Measurements from ENCODE around the gene MUC12.

DNA sequence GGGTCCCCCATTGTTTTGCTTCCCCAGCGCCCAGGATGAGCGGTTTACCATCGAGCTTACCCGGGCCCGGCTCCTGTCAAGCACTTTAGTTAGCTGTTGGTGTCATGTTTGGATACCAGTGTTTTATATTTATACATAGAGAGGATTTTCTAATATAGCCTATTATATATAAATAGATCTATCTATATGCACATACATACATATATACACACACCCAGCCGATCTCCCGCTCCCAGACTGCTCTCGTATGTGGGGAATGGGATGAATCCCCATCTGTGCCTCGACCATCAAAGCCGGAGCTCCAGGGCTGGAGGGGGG is 8.2 kb downstream of the SAP25 start:
- PRO-cap, result no peak
- RAMPAGE, long total RNA, 4 experiments, result start-site peak on the plus strand in 1 of 4 experiments, centred at position 142 of the sequence, 14 reads per replicate

GRCh38 chr7:100571060-100571898 is 2.4 kb downstream of the SAP25 start:
- PRO-cap, result no peak
- RAMPAGE, long total RNA, 4 experiments, result no peak in any of the 4 experiments

- PRO-cap, result no peak
- RAMPAGE, long total RNA, 4 experiments, result no peak in any of the 4 experiments
Observed at GRCh38 chr7:100604986-100606075, 3.2 kb downstream of the PCOLCE start.

DNA sequence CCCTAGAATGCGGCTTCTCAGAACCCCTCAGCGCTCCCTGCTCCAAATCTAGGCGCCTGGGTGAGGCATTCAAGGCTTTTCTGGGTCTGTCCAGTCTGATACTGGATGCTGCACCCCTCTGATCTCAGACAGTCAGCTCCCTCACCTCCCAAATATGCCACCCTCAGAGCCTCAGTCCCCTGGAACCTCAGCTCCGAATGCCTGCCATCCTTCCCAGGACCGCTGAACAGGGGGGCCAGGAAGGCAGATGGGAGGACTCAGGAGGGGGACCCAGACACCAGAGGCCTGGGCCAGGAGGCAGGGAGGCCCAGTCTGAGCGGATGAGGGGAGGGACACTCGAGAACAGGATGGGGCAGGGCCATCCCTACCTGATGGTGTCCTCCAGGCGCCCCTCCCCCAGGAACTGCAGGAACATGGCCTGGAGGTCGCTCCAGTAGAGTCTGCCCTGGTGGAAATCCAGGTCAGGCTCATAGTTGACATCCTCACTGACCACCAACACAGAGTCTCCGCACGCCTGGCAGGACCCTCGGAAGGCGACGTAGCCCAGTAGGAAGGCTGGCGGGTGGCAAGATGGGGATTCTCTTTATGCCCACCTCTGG is 935 bp downstream of the TFR2 start:
- PRO-cap, result no peak
- RAMPAGE, long total RNA, 4 experiments, result no peak in any of the 4 experiments

GRCh38 chr7:100677681-100678066 is 4.1 kb downstream of the GNB2 start:
- PRO-cap, result no peak
- RAMPAGE, long total RNA, 4 experiments, result no peak in any of the 4 experiments

DNA sequence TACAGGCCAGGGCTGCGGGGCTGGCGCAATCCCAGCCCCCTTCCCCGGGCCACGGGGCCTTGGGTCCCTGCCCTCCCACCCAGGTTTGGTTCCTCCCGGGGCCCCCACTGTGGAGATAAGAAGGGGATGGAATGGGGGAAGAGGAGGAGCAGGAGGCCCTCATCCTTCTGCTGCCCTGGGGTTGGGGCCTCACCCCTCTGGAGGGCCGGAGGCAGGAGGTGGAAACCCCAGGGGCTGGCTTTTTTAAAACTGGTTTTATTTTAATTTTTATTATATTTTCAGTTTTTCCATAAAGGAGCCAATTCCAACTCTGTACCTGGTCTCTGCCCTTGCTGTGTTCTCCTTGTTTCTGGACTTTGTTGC is 5.3 kb downstream of the GNB2 start:
- PRO-cap, result no peak
- RAMPAGE, long total RNA, 4 experiments, result no peak in any of the 4 experiments

GRCh38 chr7:100823658-100824134 is 3.6 kb downstream of the EPHB4 start:
- PRO-cap, result no peak
- RAMPAGE, long total RNA, 4 experiments, result no peak in any of the 4 experiments

DNA sequence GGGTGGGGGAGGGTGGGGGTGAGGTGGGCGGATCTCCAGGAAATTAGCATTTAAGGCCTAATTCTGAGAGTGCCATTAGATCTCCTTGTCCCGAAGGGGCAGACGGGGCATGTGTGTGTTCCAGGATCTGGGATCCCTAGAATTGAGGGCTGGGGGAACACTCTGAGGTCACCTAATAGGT is 9.4 kb upstream of the EPHB4 start:
- PRO-cap, result bidirectional peak, plus-strand start at position 75 of the sequence, minus-strand start outside the sequence
- RAMPAGE, long total RNA, 4 experiments, result no peak in any of the 4 experiments

DNA sequence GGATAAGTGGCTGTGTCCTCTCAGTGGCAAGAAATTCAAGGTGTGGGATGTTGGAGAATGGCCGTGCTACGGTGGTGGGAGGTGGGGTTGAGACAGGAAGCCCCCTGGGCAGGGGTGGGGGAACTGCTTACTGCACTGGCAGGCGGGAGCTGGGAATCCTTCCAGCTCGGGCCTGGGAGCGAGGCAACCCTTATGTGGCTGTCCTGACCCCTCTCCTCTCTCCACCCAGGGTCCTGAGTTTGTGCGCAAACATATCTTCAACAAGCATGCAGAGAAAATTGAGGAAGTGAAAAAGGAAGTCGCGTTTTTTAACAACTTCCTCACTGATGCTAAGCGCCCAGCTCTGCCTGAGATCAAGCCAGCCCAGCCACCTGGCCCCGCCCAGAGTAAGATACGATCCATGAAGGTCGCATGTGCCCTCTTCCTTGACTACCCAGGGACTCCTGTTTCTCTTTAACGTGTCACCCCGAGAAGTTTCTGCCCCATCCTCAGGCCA is 2.0 kb downstream of the UFSP1 start:
- PRO-cap, result no peak
- RAMPAGE, long total RNA, 4 experiments, result no peak in any of the 4 experiments

- PRO-cap, result no peak
- RAMPAGE, long total RNA, 4 experiments, result no peak in any of the 4 experiments
Observed at GRCh38 chr7:100887970-100888941, 1.3 kb downstream of the UFSP1 start.

DNA sequence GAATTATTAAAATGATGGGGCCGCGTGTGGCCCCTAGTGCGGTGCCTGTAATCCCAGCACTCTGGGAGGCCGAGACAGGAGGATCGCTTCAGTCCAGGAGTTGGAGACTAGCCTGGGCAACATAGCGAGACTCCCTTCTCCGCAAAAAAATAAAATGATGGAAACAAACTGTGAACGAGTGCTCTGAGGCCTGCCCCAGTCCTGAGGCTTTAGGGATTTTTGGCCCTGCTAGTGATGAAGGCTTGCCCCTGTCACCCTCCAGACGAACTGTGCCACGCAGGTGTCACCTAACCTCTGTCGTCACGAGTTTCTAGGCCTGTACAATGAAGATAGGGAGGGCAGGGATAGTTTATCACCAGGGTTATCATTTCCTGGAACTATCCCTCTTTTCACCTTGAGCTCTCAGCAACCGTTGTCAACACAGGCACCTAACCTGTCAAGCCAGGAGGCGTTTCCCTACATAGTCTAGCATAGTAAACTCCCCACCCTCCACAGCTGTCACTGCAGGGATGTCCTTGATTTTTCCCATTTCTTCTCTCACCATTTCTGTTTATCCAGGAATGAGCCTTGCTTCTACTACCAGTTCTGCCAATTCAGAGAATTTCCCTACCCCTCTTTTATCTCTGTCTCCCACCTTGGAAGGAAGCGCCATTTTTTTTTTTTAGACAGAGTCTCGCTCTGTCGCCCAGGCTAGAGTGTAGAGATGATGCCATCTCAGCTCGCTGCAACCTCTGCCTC is 2.1 kb upstream of the ACHE start:
- PRO-cap, result bidirectional peak, plus-strand start at position 494 of the sequence, minus-strand start at position 271 of the sequence
- RAMPAGE, long total RNA, 4 experiments, result no peak in any of the 4 experiments

DNA sequence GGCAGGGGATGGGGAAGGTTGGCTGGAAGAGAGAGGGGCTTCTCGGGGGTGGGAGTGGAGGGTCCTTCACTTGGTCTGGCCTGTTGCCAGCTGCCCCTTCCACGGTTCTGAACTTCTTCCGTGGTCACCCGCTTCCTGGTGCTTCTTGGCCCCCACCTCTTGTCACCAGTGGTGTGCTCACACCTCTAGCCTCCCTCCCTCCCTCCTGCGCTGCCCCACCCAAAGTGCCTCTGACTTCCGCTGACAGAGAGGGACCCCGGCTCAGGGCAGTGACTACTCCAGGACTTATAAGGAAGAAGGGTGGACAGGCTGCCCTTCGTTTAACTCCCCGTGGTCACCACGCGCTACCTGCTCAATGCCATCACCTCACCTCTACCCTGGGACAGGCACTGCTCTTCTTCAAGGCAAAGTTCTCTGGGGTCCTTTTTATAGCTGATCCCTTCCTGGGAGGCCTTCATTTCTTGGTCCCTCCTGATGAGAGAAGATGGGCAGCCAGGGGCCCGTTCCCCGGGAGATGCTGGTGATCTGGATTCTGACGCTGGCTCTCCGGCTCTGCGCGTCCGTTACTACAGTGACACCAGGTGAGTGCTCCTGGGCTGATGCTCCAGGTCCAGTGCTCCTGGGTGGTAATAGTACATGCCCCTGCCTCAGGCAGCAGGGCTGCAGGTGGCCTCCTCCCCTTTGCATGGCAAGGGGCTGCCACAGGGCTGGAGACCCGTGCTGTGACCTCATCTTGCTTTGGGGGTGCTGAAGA is at the start of gene MUC12:
MUC12 (plus strand) TSS at position 457 of the 754 bp plus-strand sequence.
- PRO-cap, result no peak
- RAMPAGE, long total RNA, 4 experiments, result no peak in any of the 4 experiments

- PRO-cap, result no peak
- RAMPAGE, long total RNA, 4 experiments, result no peak in any of the 4 experiments
Observed at GRCh38 chr7:101090491-101090861, 5.2 kb downstream of the TRIM56 start.

- PRO-cap, result no peak
- RAMPAGE, long total RNA, 4 experiments, result no peak in any of the 4 experiments
Observed at GRCh38 chr7:101122489-101123197, 4.3 kb upstream of the SERPINE1 start.

DNA sequence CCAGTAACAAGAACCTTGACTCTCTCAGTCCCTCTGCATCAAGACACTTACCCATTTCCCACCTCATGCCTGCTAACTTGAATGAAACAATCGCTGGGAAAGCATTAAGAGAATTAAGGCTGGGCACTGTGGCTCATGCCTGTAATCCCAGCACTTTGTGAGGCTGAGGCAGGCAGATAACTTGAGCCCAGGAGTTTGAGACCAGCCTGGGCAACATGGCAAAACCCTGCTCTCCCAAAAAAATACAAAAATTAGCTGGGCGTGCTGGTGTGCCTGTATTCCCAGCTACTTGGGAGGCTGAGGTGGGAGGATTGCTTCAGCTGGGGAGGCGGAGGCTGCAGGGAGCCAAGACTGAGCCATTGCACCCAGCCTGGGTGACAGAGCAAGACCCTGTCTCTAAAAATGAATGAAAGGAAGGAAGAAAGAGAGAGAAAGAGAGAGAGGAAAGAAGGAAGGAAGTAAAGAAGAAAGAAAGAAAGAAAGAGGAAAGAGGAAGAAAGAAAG is 596 bp downstream of the SERPINE1 start:
- PRO-cap, result no peak
- RAMPAGE, long total RNA, 4 experiments, result start-site peak on the plus strand in 1 of 4 experiments, centred at positions 273 to 360 of the sequence, 15 to 17 reads per replicate

- PRO-cap, result bidirectional peak, plus-strand start at chr7:101163417, minus-strand start at chr7:101163289
- RAMPAGE, long total RNA, 4 experiments, result no peak in any of the 4 experiments
Observed at GRCh38 chr7:101162462-101163541, 2.6 kb downstream of the VGF start.

- PRO-cap, result unidirectional peak, plus-strand start at chr7:101200468; bidirectional peak, plus-strand start at chr7:101200652, minus-strand start at chr7:101200640
- RAMPAGE, long total RNA, 4 experiments, result no peak in any of the 4 experiments
Observed at GRCh38 chr7:101200380-101200785, 453 bp downstream of the MOGAT3 start.

DNA sequence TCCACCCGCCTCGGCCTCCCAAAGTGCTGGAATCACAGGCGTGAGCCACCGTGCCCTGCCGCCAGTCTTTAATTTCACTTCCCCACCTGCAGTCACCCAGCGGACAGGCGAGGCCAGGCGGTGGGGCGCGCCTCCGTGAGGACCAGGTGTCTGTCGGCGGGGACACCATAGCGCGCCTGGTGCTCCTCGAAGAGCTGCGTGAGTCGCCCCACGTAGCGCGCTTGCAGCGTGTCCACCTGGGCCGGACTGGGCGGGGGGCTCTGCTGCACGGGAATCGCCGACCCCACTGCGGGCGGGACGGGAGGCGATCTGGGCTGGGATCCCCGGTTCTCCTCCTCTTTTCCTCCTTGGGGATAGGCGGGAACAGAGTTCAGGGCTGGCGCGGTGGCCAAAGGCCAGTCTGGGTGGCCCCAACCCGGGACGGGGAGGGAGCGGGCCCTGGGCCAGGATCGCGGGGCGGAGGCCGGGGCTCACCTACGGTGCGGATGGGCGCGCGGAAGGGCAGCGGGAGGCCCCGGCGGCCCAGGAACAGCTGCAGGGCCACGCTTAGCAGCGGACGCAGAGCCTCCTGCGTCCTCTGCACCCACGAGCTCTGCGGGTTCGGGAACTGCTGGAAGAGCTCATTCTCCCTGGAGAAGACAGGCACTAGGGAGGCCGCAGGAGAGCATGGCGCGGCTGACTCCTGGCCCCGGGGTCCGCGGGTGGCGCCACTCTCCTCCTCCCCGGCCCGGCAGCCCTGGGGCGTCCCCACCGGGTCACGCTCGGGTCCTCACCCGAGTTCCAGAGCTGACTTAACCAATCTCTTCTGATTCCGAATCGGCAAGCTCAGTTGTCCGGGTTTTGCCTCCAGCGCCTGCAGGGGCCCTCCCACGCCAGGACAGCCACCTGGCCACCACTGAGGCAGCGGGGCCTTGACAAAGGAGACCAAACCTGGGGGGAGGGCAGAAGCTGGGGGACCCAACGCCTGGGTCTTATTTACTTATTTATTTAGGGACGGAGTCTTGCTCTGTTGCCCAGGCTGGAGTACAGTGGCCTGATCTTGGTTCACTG is 1.2 kb upstream of the MOGAT3 start:
- PRO-cap, result bidirectional peak, plus-strand start at position 102 of the sequence, minus-strand start at position 70 of the sequence; bidirectional peak, plus-strand start at position 473 of the sequence, minus-strand start at position 345 of the sequence; unidirectional peak, minus-strand start at position 594 of the sequence
- RAMPAGE, long total RNA, 4 experiments, result start-site peak on the plus strand in 1 of 4 experiments, centred at position 90 of the sequence, 5 reads per replicate; start-site peak on the minus strand in 1 of 4 experiments, centred at position 360 of the sequence, 6 reads per replicate

- PRO-cap, result no peak
- RAMPAGE, long total RNA, 4 experiments, result no peak in any of the 4 experiments
Observed at GRCh38 chr7:101286604-101287501, 34.8 kb downstream of the IFT22 start.

- PRO-cap, result no peak
- RAMPAGE, long total RNA, 4 experiments, result no peak in any of the 4 experiments
Observed at GRCh38 chr7:101322011-101322742, 565 bp upstream of the IFT22 start.